Heart left ventricle (tissue), 7 donors: ENCODE results near the genes GID8, EEF1A2, PTK6, STMN3 and SLC2A4RG.

DNA sequence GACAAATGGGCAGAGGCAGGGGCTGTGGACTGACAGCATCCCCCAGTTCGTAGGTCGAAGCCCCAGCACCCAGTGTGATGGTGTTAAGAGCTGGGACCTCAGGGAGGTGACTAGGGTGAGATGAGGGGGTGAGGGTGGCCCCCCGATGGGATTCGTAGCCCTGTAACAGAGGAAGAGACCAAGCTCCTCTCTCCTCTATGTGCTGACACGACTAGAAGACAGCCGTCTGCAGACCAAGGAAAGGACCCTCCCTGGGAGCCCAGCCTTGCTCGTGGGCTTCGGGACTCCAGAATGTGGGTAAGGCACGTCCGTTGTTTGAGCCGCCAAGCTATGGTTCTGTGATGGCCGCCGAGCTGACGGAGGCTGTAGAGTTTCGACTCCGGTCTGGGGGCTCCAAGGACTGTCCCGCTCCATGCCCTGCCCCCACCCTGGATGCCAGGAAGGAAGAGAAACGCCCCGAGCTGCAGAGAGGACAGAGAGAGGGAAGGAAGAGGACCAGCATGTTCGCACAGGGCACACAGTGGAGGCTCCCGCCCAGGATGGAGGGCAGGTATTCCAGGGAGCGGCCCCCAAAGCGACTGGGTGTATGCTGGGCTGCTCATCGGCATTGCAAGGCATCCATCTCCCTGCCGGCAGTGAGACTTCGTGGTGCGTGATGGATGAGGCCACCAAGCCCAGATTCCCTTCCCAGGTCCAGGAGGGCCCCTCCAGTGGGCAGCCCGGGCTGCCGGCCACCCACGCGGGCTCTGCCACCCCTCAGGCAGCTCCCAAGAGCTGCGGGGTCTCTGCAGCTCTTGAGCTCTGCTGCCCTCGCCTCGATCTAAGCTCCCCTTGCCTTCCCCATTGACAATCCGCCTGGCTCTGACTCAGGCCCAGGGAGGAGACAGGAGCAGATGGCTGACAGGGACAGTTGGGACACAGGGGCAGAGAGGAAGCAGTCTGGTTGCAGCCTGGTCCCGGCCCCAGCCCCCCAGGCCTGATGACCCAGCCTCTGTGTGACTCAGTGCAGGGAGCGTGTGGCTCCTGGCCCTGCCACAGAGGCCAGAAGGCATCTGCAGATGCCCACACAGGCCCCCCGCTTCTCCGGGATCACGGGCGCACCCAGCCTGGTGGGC is 32.7 kb downstream of the SLCO4A1 start:
- PRO-cap, 6 experiments, result no peak in any of the 6 experiments
- RAMPAGE, long total RNA, 2 experiments, result no peak in any of the 2 experiments
- RRBS, result 56% methylated on average over 6 of the region's 41 CpGs

DNA sequence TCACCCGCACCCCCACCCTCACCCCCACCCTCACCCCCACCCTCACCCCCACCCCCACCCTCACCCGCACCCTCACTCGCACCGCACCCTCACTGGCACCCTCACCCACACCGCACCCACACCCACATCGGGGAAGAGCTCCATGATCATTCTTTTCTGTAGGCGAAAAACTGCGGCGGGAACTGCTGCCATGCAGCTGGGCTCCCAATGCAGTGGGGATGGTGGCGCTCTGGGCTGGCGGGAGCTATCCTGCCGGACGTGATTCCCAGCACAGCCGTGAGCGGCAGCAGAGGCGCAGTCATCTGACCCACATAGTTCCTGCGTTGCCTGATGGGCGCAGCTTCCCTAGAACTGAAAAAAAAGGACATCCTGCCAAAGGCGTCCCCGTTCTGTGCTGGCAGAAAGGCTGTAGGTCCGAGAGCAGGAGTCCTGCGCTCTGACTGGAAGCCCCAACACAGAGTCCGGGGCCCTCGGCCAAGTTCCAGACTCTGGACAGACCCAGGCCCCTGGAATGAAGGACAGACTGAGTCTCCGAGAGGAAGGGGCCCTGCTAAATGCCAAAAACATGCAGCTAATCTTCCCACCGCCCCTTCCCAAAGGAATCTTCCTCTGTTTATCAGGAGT is 13.9 kb upstream of the TCFL5 start:
- PRO-cap, 6 experiments, result peak in 6 of 6 experiments; most common plus-strand start position 400 of the sequence (in 4); most common minus-strand start position 304 of the sequence (in 5)
- RAMPAGE, long total RNA, 2 experiments, result no peak in any of the 2 experiments
- RRBS, result no CpG with 5 or more reads among the region's 26 CpGs

DNA sequence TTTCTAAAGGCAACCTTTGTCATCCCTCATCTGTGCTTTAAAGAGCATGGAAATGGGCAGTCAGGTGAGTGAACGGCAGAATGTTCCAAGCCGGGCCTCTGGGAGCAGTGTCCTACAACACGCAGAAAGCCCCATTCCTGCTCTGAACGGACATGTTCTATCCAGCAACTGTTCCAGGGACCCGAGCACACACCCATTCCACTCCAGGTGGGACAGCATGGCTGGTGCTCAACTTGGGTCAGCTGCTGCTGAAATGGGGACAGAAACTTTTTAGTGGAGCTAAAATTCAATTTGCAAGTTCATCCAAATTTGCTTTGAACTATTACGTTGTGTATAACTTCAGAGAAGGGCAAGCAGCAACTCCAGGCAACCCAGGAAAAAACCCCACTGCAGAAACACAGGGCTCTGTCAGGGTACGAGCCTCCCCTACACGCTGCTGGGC is 26.6 kb downstream of the DIDO1 start:
- PRO-cap, 6 experiments, result peak in 1 of 6 experiments; most common minus-strand start position 148 of the sequence (in 1)
- RAMPAGE, long total RNA, 2 experiments, result no peak in any of the 2 experiments
- RRBS, result no CpG with 5 or more reads among the region's 8 CpGs

DNA sequence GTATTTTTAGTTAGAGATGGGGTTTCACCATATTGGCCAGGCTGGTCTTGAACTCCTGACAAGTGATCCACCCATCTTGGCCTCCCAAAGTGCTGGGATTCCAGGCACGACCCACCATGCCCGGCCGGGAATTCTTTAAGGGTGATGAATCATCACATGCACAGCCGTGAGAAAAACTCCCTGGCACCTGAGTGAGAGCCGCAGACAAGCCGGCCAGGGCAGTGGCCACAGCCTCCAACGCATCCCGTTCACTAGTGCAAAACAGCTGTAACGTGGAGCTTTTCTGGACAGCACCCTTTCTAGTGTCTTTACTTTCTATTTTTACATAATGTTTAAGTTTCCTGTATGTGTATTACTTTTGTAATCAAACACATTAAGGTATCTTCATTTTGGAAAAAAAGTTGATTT is 3.0 kb downstream of the DIDO1 start:
- PRO-cap, 6 experiments, result peak in 6 of 6 experiments; most common plus-strand start position 201 of the sequence (in 6)
- RAMPAGE, long total RNA, 2 experiments, result no peak in any of the 2 experiments
- RRBS, result 6% methylated on average over 3 of the region's 9 CpGs

GRCh38 chr20:62938008-62939021 is at the start of gene GID8:
Gene GID8 (plus strand): TSS chr20:62938147.
- PRO-cap, 6 experiments, result peak in 6 of 6 experiments; most common plus-strand start chr20:62938050 (in 6); most common minus-strand start chr20:62938454 (in 1)
- RAMPAGE, long total RNA, 2 experiments, result start-site peak on the plus strand in 2 of 2 experiments, at chr20:62938111-62938187 at its widest, 298 to 429 reads per replicate
- RRBS, result 1% methylated on average over 42 of the region's 99 CpGs

GRCh38 chr20:63195567-63196766 is 20.0 kb downstream of the YTHDF1 start:
- PRO-cap, 6 experiments, result no peak in any of the 6 experiments
- RAMPAGE, long total RNA, 2 experiments, result no peak in any of the 2 experiments
- RRBS, result no CpG with 5 or more reads among the region's 22 CpGs

DNA sequence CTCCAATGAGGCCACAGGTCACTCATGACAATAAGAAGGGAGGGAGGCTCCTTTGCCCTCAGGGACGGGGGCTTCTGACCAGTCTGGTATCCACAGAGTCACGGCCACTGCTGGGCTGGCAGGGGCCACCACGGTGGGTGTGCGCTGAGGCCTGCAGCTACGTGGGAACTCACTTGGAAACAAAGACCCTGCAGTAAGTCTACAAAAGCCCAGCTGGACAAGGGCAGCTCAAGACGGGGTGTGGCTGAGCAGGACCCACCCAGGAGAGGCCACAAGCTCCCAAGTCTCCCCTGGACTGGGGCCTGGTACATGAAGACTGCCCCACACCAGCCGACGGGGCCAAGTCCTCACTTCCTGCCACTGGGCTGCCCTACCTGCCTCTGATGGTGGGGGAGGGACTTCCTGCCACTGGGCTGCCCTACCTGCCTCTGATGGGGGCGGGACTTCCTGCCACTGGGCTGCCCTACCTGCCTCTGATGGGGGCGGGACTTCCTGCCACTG is 48.3 kb upstream of the CHRNA4 start:
- PRO-cap, 6 experiments, result no peak in any of the 6 experiments
- RAMPAGE, long total RNA, 2 experiments, result no peak in any of the 2 experiments
- RRBS, result no CpG with 5 or more reads among the region's 10 CpGs

DNA sequence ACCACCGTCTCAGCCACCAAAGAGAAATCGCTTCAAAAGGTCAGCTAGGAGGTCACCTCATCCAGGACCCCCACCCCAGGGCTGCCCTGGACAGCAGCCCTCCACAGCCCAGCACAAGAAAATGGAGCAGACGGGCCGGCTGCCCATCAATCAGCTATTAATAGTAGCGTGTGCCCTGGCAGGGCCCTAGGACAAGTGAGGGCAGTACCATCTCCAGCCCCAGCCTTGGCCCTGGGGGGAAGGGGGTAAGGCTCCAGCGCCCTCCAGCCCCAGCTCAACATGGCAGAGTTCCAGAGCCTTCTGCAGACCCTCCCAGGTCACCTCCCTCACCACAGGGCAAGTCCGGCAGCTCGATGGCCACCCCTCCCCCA is 1.8 kb downstream of the EEF1A2 start:
- PRO-cap, 6 experiments, result peak in 1 of 6 experiments; most common plus-strand start position 189 of the sequence (in 1); most common minus-strand start position 123 of the sequence (in 1)
- RAMPAGE, long total RNA, 2 experiments, result no peak in any of the 2 experiments
- RRBS, result no CpG with 5 or more reads among the region's 8 CpGs

- PRO-cap, 6 experiments, result peak in 6 of 6 experiments; most common plus-strand start chr20:63499392 (in 5); most common minus-strand start chr20:63499082 (in 5)
- RAMPAGE, long total RNA, 2 experiments, result start-site peak on the minus strand in 2 of 2 experiments, at chr20:63499076-63499116 at its widest, 11,697 to 16,171 reads per replicate
- RRBS, result 3% methylated on average over 38 of the region's 110 CpGs
These were observed at the start of gene EEF1A2 for GRCh38 chr20:63498838-63499607. Gene EEF1A2 (minus strand): TSS chr20:63499083.

DNA sequence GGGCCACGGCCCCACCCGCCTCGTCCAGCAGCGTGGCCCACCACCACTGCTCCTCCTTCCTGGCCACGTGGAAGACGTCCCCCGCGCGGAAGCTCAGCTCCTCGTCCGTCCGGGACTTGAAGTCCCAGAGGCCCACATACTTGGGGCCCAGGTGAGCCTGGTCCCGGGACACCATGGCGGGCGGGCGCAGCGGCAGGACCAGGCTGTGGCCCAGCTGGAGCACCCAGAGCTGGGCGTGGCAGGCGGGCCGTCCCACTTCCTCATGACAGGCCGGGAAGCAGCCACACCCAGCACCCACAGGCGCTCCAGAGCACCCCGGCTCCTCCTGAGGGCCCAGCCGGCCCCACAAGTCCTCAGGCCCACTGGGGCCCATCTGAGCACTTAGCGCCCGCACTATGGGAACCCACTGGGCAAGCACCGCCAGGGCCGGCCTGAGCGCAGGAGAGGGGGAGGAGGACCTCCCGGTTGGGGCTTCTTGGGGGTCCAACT is at the start of gene PTK6:
Gene PTK6 (minus strand): TSS at position 237 of the 489 bp plus-strand sequence.
- PRO-cap, 6 experiments, result peak in 5 of 6 experiments; most common plus-strand start position 284 of the sequence (in 1); most common minus-strand start position 237 of the sequence (in 5)
- RAMPAGE, long total RNA, 2 experiments, result no peak in any of the 2 experiments
- RRBS, result 45% methylated on average over 11 of the region's 30 CpGs

DNA sequence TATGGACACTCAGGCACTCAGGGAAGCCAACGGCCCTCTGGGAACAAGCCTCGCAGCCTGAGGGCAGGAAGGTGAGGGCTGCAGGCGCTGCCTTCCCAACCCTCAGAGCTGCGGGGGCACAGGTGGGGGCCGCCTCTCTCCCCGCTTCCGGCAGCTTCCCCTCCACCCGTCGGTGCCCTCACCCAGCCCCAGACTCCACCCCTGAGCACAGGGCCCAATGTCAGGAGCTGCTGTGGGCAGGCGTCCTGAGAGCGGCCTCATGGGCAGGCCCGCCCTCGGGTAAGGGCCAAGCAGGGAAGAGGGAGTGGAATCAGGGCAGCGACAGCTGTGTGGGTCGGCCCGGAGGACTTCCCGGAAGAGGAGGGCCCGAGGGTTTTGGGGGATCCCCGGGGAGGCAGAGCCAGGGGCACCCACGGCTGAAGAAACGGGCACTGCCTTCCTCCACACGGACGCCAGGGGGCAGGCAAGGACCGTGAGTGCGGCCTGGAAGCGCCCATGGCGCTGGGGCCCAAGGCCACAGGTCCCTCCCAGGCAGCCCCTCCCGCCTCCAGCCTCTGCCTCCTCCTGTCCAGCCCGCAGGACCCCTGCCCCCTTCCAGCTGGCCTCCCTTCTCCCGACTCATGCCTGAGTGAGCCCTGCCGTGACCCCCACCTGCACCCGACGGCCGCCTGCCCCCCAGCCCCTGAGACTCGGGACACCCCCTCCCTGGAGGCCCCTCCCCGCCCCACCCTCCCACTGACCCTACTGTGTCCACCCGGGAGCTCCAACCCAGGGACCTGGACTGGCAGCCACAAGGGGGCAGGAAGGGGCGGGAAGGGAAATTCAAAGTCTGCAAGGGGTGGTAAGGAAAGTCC is 680 bp upstream of the PTK6 start:
- PRO-cap, 6 experiments, result peak in 5 of 6 experiments; most common plus-strand start position 369 of the sequence (in 2); most common minus-strand start position 174 of the sequence (in 3)
- RAMPAGE, long total RNA, 2 experiments, result no peak in any of the 2 experiments
- RRBS, result 0% methylated on average over 2 of the region's 38 CpGs

GRCh38 chr20:63540137-63540563 is 3.0 kb upstream of the PTK6 start:
- PRO-cap, 6 experiments, result peak in 1 of 6 experiments; most common plus-strand start chr20:63540357 (in 1)
- RAMPAGE, long total RNA, 2 experiments, result no peak in any of the 2 experiments
- RRBS, result no CpG with 5 or more reads among the region's 16 CpGs

GRCh38 chr20:63554328-63555080 is 545 bp downstream of the FNDC11 start:
- PRO-cap, 6 experiments, result no peak in any of the 6 experiments
- RAMPAGE, long total RNA, 2 experiments, result no peak in any of the 2 experiments
- RRBS, result 66% methylated on average over 13 of the region's 27 CpGs

- PRO-cap, 6 experiments, result peak in 6 of 6 experiments; most common plus-strand start chr20:63653632 (in 4); most common minus-strand start chr20:63653424 (in 6)
- RAMPAGE, long total RNA, 2 experiments, result no peak in any of the 2 experiments
- RRBS, result 2% methylated on average over 30 of the region's 69 CpGs
These were observed at the start of gene STMN3 for GRCh38 chr20:63653120-63654338. Gene STMN3 (minus strand): TSS chr20:63653424.

- PRO-cap, 6 experiments, result peak in 1 of 6 experiments; most common minus-strand start chr20:63685522 (in 1)
- RAMPAGE, long total RNA, 2 experiments, result no peak in any of the 2 experiments
- RRBS, result 97% methylated on average over 7 of the region's 28 CpGs
These were observed 10.8 kb upstream of the TNFRSF6B start for GRCh38 chr20:63685446-63686297.

GRCh38 chr20:63688385-63688952 is 8.0 kb upstream of the TNFRSF6B start:
- PRO-cap, 6 experiments, result no peak in any of the 6 experiments
- RAMPAGE, long total RNA, 2 experiments, result no peak in any of the 2 experiments
- RRBS, result 22% methylated on average over 7 of the region's 25 CpGs

DNA sequence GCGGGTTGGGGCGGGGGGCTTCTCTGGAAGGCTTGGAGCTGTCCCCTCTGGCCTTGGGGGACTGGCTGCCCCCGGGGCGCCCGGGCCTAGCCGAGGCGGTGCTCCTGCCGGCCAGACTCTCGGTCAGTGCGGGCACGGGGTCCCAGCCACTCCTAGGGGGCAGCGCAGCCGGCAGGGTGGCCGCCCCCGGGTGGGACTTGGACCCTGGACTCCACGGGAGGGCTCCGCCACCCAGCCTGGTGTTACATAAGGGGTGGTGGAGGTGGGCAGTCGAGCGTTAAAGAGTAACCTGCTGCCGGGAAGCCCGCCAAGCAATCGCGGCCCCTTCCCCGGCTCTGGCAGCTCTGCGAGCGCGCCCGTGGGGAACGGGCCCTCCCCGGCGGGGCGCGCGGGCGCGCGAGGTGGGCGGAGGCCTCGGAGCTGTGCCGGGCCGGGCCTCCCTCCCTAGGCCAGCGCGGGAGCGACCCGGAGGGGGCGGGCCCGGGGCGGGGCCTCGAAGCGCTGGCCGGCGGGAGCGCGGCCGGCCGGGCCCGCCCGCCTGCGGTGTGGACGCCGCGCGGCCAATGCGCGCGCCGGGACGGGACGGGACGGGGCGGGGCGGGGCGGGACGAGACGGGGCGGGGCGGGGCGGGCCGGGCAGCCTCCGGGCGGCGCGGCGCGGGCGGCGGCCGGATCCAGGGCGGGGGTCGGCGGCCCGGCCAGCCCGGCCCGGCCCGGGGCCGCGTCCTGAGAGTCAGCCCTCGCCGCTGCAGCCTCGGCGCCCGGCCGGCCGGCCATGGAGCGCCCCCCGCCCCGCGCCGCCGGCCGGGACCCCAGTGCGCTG is at the start of gene SLC2A4RG:
Gene SLC2A4RG (plus strand): TSS at position 639 of the 823 bp plus-strand sequence.
- PRO-cap, 6 experiments, result peak in 6 of 6 experiments; most common plus-strand start position 639 of the sequence (in 6); most common minus-strand start position 348 of the sequence (in 2)
- RAMPAGE, long total RNA, 2 experiments, result no peak in any of the 2 experiments
- RRBS, result 1% methylated on average over 61 of the region's 112 CpGs

DNA sequence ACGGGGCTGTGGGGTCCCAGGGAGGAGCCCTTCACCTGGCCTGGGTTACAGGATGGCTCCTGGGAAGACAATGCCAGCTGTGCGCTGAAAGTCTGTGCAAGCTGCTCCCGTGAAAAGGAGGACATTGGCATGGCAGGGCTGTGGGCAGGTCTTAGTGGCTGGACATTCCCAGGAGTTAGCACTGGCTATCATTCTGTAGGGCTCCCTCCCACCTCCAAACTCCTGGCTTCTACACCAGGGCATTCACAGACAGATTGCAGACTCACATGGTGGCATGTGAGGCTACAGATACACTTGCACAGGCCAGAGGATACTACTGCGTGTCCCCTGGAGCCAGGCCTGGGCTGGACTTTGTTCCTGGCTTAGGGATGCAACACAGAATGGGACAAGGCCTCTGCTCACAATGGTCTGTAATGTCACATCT is 1.7 kb upstream of the TPD52L2 start:
- PRO-cap, 6 experiments, result no peak in any of the 6 experiments
- RAMPAGE, long total RNA, 2 experiments, result no peak in any of the 2 experiments
- RRBS, result no CpG with 5 or more reads among the region's 4 CpGs

GRCh38 chr20:63885375-63885959 is 9.5 kb upstream of the DNAJC5 start:
- PRO-cap, 6 experiments, result no peak in any of the 6 experiments
- RAMPAGE, long total RNA, 2 experiments, result no peak in any of the 2 experiments
- RRBS, result no CpG with 5 or more reads among the region's 21 CpGs

DNA sequence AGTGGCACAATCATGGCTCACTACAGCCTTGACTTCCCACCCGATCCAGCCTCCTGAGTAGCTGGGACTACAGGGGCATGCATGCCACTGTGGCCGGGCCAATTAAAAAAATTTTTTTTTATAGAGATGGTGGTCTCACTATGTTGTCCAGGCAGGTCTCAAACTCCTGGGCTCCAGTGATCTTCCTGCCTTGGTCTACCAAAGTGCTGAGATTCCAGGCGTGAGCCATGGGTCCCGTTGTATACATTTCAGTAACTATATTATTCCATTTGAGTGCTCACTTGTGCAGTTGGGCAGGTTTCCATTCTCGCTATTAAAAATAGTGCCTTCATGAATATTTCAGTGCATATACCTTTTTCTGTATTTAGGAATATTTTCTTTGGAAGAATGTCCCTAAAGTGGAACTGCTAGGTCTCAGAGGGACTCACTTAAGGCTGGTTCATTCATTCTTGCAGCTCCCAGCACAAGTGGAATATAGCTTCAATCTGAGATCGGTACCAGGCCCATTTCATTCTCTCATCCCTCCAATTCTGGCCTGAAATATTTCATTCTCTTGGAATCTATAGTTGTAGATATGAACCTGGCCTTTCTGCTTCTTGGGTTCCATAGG is 1.3 kb upstream of the DNAJC5 start:
- PRO-cap, 6 experiments, result no peak in any of the 6 experiments
- RAMPAGE, long total RNA, 2 experiments, result no peak in any of the 2 experiments
- RRBS, result no CpG with 5 or more reads among the region's 6 CpGs